ENCODE measurements around the genes EPSTI1 and CCDC122.

- PRO-cap, 3 experiments: no peak in any of the 3 experiments
- RRBS: no CpG with 5 or more reads among the region's 4 CpGs
These were observed 45.6 kb downstream of the NAA16 start for GRCh38 chr13:41356709-41357088.

- PRO-cap, 3 experiments: no peak in any of the 3 experiments
- RRBS: no CpG with 5 or more reads among the region's 2 CpGs
These were observed 3.0 kb downstream of the RGCC start for GRCh38 chr13:41460380-41460713.

DNA sequence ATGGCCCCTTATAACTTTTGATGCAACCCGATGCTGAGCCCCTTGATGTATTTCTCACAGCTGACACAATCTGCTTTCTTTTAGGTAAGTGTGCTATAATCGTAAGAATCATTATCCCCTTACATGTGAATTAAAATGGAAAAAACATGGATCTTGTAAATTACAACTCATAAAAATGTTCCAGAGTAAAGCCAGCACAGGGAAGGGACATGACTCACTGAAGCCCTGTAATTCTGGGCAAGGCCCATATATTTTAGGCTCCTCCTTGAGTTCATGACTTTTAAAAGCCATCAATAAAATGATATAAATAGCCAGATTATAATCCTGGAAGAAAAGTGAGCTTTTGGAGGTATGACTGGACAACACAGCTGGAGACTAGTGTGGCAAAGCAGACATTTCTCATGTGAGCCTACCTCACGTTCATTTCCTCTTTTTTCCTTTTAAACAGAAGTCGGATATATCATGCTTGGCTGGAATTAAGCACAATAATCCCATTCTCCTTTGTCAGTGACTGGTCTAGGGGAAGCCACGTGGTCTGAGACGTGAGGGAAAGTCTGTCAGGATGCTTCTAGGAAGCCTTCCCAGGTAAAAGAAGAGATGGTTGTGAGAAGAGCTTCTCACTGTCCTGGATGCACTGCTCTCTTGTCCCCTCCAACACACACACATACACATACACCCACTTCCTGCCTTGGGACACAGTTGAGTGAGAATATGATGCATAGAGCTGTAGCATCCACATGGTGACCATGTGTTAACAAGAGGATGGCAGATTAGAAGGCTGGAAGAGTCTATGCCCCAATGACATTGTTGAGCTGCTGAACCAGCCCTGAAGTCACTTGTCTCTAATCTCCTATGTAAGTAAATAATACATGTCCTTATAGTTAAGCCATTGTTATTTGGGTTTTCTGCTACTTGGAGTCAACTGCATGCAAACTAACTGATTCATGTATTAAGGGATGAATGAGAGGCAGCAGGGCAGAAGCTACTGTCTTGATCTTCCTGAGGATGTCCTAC, 165.5 kb downstream of the RGCC start:
- PRO-cap, 3 experiments: peak in 1 of 3 experiments; most common plus-strand start position 332 of the sequence (in 1)
- RRBS: no CpG with 5 or more reads among the region's 6 CpGs

- PRO-cap, 3 experiments: no peak in any of the 3 experiments
- RRBS: no CpG with 5 or more reads among the region's 2 CpGs
These were observed 21.9 kb downstream of the VWA8 start for GRCh38 chr13:41938980-41939364.

DNA sequence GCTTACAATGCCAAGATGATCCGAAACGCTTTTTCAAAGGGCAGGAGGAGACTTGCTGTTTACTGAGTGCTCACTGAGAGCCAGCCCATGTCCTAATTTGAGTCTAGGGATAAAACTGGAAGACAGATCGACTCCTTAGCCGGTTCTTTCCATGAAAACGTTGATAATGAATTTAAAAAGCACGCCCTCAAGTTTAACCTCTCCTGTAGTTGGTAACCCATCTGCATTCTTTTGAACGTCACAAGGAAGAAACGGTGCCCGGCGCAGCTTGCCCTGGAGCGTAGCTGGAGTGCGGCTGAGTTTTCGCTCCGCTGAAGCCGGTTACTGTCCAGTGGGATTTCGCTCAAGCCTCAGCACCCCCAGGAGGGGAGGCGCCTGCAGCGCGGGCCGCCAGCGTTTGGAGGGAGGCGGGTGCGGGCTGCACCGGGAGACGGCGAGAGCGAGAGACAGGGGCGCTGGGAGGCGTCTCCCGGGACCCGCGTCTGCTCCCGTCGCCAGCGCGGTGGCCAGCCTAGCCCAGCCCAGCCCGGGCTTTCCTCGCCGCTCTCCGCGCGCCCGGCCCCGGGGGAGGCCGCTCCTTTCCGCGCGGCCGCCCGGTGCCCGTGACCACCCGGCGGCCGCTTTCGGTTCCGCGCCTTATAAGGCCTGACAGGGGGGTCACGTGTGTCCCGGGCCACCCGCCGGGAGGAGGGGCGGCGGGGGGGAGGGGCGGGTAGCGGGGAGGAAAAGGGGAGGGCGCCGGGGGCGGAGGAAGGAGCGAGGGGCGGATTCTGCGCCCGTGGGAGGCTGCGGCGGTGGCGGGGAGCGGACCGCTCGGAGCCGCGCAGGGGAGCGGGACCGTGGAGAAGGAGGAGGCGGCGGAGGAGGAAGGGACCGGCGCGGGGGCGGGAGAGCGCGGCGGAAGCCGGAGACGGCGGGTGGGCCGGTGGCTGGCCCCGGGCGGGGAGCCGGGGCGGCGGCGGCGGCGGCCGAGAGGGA, 8.4 kb upstream of the DGKH start:
- PRO-cap, 3 experiments: peak in 3 of 3 experiments; most common plus-strand start position 423 of the sequence (in 3); most common minus-strand start position 612 of the sequence (in 3)
- RRBS: 2% methylated on average over 48 of the region's 104 CpGs

- PRO-cap, 3 experiments: no peak in any of the 3 experiments
- RRBS: no CpG with 5 or more reads among the region's 8 CpGs
These were observed 30.5 kb downstream of the AKAP11 start for GRCh38 chr13:42302289-42302977.

- PRO-cap, 3 experiments: no peak in any of the 3 experiments
- RRBS: no CpG with 5 or more reads among the region's 3 CpGs
These were observed 36.3 kb downstream of the AKAP11 start for GRCh38 chr13:42308221-42308699.

DNA sequence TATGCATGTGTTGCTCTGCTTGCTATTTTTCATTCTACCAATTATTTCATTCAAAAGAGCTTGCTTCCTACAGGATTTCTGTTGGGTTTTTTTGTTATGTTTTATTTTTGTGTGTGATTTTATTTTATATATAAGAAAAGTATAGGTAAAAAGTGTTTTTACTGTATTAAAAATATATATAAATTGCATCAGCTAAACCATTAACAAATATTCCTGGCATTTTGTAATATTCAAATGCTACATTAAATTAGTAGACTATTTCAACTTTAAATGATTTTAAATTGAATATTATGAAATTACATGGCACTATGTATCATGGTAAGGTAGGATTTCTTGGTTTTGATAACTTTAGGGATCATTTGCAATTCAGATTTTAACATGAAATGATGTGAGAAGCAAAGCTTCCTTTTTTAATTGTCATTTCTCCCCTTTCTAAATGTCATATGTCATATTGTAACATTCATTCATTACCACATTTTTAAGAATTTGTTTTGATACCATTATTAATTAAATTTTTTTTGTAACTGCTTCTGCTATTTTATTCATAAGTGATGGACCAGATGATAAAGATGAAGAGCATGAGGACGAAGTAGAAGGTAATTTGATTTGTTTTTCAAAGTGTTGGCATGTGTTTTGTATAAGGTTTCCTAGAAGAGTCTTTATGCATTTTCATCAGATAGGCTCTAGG, 41.5 kb downstream of the AKAP11 start:
- PRO-cap, 3 experiments: no peak in any of the 3 experiments
- RRBS: no CpG with 5 or more reads among the region's 1 CpG

- PRO-cap, 3 experiments: no peak in any of the 3 experiments
- RRBS: no CpG with 5 or more reads among the region's 1 CpG
These were observed 53.3 kb downstream of the AKAP11 start for GRCh38 chr13:42325179-42325650.

DNA sequence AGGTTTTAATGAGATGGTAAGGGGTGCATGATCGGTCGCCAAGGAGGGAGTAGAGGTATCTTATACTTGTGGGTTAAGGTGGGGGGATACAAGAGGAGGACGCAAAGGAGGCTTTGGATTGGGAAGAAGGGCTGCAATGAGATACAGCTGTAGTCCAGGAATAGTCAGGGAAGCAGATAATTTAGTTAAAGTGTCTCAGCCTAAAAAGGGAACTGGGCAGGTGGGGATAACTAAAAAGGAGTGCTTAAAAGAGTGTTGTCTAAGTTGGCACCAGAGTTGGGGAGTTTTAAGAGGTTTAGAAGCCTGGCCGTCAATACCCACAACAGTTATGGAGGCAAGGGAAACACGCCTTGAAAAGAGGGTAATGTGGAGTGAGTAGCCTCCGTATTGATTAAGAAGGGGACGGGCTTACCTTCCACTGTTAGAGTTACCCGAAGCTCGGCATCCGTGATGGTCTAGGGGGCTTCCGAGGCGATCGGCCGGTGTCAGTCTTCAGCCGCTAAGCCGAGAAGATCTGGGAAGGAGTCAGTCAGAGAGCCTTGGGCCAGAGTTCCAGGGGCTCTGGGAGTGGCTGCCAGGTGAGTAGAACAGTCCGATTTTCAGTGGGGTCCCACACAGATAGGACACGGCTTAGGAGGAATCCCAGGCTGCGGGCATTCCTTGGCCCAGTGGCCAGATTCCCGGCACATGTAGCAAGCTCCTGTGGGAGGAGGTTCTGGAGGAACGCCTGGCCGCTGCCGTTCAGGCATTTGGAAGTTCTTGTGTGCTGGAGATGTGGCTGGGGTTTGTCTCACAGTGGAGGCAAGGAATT, 89.0 kb downstream of the FAM216B start:
- PRO-cap, 3 experiments: no peak in any of the 3 experiments
- RRBS: no CpG with 5 or more reads among the region's 23 CpGs

DNA sequence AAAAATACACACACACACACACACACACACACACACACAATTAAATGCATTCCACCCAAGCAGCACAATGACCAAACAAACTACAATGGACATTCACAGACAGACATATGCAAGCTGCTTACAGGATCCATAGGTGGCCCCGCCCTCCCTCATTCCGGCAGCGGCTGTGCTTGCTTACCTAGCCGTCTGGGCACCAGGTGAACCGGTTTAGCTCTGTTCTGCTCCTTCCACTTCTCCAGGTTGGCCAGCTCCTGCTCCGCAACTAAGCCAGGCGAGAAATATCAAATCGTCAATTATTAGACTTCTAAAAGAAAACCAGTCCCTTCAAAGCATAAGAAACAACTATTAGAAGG, 23.1 kb downstream of the EPSTI1 start:
- PRO-cap, 3 experiments: no peak in any of the 3 experiments
- RRBS: 64% methylated on average over 4 of the region's 8 CpGs

DNA sequence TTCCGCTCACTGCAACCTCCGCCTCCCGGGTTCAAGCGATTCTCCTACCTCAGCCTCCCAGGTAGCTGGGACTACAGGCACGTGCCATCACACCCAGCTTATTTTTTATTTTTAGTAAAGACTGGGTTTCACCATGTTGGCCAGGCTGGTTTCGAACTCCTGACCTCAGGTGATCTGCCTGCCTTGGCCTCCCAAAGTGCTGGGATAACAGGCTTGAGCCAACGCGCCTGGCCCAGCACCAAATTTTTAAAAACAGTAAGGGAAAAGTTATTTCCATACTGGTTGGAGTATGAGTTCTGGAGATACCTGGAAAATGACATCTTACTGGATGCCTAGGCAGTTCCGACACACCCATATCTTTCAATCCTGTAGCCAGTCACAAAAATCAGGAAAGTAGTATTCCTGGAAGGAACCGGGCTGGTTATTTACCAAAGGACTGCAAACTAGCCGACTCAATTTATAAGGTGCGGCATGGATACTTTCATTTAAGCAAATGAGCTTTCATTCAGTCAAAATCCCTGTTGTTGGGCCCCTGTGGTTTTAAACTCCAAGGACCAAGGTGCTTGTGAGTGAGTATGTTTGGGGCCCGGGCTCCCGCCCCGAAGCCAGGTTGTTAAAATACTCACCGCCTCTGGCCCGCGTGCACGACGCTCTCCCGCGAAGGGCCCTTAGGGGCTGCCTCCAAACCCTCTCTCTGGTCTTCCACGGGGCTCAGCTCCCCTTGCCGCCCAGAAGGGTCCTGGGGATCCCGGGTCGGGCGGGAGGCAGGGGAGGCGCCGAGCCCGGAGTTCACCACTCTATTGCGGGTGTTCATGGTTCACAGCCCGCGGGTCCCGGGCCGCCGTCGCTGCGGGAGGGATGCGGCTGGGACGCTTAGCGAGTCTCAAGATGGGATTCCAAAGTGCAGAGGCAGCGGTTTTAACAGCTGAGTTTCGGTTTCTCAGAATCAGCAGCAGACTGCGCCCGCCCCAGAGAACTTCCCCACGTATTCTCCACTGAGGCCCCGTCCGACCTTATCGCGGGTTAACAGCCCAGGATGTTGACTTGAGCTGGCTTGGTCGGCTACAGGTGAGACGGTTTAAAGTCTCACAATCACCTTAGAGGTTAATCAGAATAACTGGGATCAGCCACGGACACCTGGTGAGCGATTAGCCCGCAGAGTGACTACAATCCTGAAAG, at the start of gene EPSTI1:
Gene EPSTI1 (minus strand): TSS at position 890 of the 1,179 bp plus-strand sequence.
- PRO-cap, 3 experiments: peak in 3 of 3 experiments; most common plus-strand start position 955 of the sequence (in 3); most common minus-strand start position 885 of the sequence (in 2)
- RRBS: under 1% methylated on average over 5 of the region's 55 CpGs

DNA sequence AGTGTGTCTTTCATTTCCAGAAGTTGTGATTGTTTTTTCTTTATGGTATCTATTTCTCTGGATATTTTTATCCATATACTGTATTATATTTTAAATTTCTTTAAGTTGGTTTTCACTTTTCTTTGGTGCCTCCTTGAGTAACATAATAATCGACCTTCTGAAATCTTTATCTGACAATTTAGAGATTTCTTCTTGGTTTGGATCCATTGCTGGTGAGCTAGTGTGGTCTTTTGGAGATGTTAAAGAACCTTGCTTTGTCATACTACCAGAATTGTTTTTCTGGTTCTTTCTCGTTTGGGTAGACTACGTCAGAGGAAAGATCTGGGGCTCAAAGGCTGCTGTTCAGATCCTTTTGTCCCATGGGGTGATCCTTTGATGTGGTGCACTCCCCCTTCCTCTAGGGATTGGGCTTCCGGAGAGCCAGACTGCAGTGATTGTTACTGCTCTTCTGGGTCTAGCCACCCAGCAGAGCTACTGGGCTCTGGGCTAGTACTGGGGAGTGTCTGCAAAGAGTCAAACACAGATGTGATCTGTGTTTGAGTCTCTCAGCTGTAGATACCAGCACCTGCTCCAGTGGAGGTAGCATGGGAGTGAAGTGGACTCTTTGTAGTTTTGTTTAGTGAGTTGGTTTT, 34.2 kb downstream of the DNAJC15 start:
- PRO-cap, 3 experiments: no peak in any of the 3 experiments
- RRBS: no CpG with 5 or more reads among the region's 4 CpGs

GRCh38 chr13:43355766-43356248, 332.4 kb downstream of the DNAJC15 start:
- PRO-cap, 3 experiments: no peak in any of the 3 experiments
- RRBS: no CpG with 5 or more reads among the region's 18 CpGs

GRCh38 chr13:43879314-43880258, at the start of gene CCDC122:
TSS of gene CCDC122 (minus strand) at chr13:43879740.
- PRO-cap, 3 experiments: peak in 3 of 3 experiments; most common plus-strand start chr13:43879573 (in 3); most common minus-strand start chr13:43879523 (in 3)
- RRBS: 1% methylated on average over 31 of the region's 98 CpGs

DNA sequence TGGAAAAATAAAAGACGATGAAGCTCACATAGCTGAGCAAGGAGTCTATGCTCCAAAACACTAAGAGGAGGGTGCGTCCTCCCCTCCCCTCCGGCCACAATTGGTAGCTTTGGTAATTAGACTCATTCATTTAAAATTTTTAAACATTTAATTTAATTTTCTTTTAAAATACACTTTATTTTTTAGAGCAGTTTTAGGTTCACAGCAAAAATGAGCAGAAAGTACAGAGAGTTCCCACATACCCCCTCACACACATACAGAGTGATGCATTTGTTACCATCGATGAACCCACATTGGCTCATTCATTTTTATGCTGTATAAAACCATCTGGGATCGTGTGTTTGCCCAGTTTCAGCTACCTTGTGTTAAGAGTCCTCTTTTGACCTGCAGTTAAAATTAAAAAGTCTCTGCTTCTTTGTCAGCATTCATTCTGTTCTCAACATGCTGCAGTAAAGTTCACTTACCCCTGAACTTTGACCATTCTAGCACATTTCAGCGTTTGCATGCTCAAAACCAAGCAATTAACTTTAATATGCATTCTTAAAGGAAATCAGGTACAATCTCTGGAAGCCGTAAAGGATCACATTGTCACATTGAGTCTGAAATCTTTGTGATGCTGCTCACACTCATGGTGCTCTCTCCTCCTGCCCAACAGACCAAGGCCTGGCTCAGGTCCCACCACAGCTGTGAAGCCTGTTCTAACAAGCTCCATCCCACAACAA, 57.3 kb downstream of the SMIM2 start:
- PRO-cap, 3 experiments: no peak in any of the 3 experiments
- RRBS: no CpG with 5 or more reads among the region's 7 CpGs

GRCh38 chr13:44104969-44105473, 56.0 kb downstream of the SMIM2 start:
- PRO-cap, 3 experiments: no peak in any of the 3 experiments
- RRBS: no CpG with 5 or more reads among the region's 5 CpGs

DNA sequence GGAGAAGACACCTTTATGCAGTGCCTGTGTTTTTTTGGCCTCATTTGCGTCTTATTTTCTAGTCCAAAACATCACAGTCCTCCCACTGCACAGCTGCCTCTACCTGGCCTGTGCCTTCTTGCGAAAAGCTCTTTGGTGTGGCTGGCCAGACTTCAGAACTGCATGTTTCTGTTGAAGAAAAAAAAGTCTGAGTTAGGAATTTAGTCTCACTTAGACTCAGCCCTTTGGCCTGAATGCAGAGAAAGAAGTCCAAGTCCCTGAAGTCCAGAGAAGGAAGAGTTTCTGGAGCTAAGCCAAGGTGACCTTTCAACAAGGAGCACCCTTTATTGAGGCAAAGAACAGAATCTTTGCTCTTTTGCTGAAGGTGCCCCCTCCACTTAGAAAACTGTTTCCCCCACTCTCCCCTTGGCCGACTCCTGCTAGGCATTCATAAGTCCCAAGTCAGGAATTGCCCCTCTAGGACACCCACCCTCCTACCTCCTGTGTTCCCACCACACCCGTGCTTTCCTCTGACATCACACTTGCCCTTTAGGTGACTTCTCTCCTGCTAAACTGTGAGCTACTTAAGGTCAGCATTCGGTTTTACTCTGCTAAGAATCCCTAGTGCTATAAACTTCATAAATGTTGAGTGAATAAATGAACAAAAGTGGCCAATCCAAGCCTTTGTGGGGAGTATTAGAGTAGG, 54.6 kb downstream of the SMIM2 start:
- PRO-cap, 3 experiments: no peak in any of the 3 experiments
- RRBS: no CpG with 5 or more reads among the region's 5 CpGs

- PRO-cap, 3 experiments: no peak in any of the 3 experiments
- RRBS: no CpG with 5 or more reads among the region's 7 CpGs
These were observed 48.4 kb downstream of the SMIM2 start for GRCh38 chr13:44112552-44113157.

DNA sequence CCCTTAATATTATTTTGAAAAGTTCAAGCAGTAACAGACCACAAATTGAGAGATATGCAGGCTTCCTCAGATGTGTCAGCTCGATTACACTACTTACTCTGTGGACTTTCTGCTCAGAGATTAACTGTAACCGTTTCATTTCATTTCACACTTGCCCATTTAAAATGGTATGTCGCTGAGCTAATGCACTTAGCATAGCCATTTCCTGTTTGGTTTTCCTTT, 43.8 kb downstream of the SMIM2 start:
- PRO-cap, 3 experiments: no peak in any of the 3 experiments
- RRBS: no CpG with 5 or more reads among the region's 3 CpGs

All from breast (tissue), 4 donors.